Endothelial cell of umbilical vein (primary cell): ENCODE results near the genes GRIP2 and RBSN.

GRCh38 chr3:14319464-14320060, 82.8 kb upstream of the SLC6A6 start:
- PRO-cap = no peak
CAGE:
- cytosol, long polyA minus RNA = no peak
- cytosol, long polyA plus RNA = no peak
- long polyA plus RNA = no peak
- nucleus, long polyA minus RNA = no peak
- nucleus, long polyA plus RNA = no peak

- PRO-cap = no peak
CAGE:
- cytosol, long polyA minus RNA = no peak
- cytosol, long polyA plus RNA = no peak
- long polyA plus RNA = no peak
- nucleus, long polyA minus RNA = no peak
- nucleus, long polyA plus RNA = no peak
Observed at GRCh38 chr3:14351913-14352500, 50.4 kb upstream of the SLC6A6 start.

GRCh38 chr3:14413486-14414055, 11.2 kb downstream of the SLC6A6 start:
- PRO-cap = no peak
CAGE:
- cytosol, long polyA minus RNA = no peak
- cytosol, long polyA plus RNA = no peak
- long polyA plus RNA = no peak
- nucleus, long polyA minus RNA = no peak
- nucleus, long polyA plus RNA = no peak

DNA sequence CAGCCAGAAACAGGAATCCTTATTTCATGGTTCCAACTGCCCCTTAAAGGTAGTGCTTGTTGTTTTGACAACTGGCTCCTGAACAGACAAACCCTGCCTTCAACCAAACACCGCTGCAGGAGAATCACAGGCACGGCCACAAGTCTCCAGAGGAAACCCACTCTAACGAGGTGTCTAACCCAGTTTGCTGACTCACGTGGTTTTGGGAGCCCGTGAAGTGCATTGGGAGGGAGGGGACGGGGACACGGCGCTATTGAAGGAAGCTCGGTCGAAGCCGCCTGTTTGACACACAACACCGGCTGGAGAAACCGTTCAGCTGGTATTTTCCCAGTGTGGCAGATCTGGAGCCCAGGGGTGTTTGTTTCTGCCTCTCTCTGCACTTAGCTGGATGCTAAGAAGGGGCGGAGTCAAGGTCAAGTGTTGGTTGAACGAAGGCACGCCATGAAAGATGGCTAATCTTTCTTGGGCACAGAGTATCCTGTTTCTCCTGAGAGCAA, 22.3 kb downstream of the SLC6A6 start:
- PRO-cap = no peak
CAGE:
- cytosol, long polyA minus RNA = no peak
- cytosol, long polyA plus RNA = no peak
- long polyA plus RNA = no peak
- nucleus, long polyA minus RNA = no peak
- nucleus, long polyA plus RNA = no peak

- PRO-cap = no peak
CAGE:
- cytosol, long polyA minus RNA = no peak
- cytosol, long polyA plus RNA = no peak
- long polyA plus RNA = no peak
- nucleus, long polyA minus RNA = no peak
- nucleus, long polyA plus RNA = no peak
Observed at GRCh38 chr3:14460559-14461150, 58.2 kb downstream of the SLC6A6 start.

GRCh38 chr3:14539869-14540543, at the start of gene GRIP2:
GRIP2 (minus strand) TSS chr3:14540342.
- PRO-cap = no peak
CAGE:
- cytosol, long polyA minus RNA = no peak
- cytosol, long polyA plus RNA = no peak
- long polyA plus RNA = no peak
- nucleus, long polyA minus RNA = no peak
- nucleus, long polyA plus RNA = no peak

- PRO-cap = bidirectional peak, plus-strand start at chr3:14804451, minus-strand start at chr3:14804346
CAGE:
- cytosol, long polyA minus RNA = no peak
- cytosol, long polyA plus RNA = no peak
- long polyA plus RNA = no peak
- nucleus, long polyA minus RNA = no peak
- nucleus, long polyA plus RNA = no peak
Observed at GRCh38 chr3:14804216-14804685, 14.5 kb upstream of the FGD5 start.

DNA sequence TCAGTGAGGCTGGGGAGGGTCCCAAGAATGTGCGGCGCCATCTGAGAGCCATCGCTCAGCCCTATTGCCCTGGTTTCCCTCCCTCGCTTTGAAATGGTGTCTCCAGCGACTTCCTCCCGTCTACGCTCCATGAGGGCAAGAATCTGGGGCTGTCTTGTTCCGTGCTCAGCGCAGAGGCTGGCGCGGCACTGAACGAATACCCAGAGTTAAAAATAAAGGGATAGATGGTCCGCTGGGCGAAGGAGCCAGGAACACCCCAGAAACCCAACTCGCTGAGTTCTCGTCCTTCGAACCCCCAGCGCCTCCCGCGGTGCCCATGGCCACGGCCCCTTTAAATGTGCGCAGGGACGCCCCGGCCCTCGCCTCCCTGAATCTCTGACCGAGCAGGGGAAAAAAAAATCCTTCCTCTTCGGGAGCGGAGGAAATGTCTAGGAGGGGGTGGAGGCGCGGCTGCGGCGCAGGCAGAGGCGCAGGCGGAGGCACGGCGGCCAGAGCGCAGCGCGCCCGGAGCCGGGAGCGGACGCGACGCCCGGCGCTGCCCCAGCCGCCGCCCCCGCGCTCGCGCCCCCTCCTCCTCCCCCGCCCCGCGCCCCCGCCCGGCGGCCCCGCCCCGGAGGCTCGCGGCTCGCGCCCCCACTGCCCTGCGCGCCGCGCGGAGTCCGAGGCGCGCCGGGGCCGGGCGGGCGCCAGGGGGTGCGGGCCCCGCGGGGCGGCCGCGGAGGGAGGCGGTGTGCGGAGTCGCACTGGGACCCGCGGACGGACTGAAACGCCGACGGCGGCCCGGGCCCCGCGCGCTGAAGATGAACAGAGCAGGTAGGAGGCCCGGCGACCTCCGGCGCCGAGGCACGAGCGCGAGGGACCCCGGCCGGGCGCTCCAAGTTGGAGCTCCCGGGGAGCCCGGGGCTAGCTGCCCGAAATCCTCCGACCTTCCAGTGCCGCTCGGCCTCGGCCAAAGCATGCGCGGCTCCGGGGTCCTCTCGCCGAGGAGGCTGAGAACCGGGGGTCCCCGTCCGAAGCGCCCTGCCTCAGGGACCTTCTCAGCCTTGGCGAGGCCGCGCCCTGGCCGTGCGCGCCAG, 8.4 kb upstream of the FGD5 start:
- PRO-cap = bidirectional peak, plus-strand start at position 491 of the sequence, minus-strand start at position 307 of the sequence; bidirectional peak, plus-strand start at position 636 of the sequence, minus-strand start at position 561 of the sequence
CAGE:
- cytosol, long polyA minus RNA = no peak
- cytosol, long polyA plus RNA = start-site peak on the plus strand centred at position 675 of the sequence, 55 bp wide, 22 and 58 reads in 2 replicates
- long polyA plus RNA = start-site peak on the plus strand centred at position 695 of the sequence, 103 bp wide, 377 and 183 reads in 2 replicates
- nucleus, long polyA minus RNA = start-site peak on the plus strand centred at position 689 of the sequence, 109 bp wide, 580 reads
- nucleus, long polyA plus RNA = start-site peak on the plus strand centred at position 697 of the sequence, 99 bp wide, 71 and 92 reads in 2 replicates

- PRO-cap = no peak
CAGE:
- cytosol, long polyA minus RNA = start-site peak on the plus strand at chr3:14819258-14819321, 17 reads; start-site peak on the plus strand at chr3:14819457-14819497, 7 reads; start-site peak on the plus strand at chr3:14819558-14819603, 7 reads
- cytosol, long polyA plus RNA = no peak
- long polyA plus RNA = no peak
- nucleus, long polyA minus RNA = start-site peak on the plus strand at chr3:14819203-14819475, 255 reads
- nucleus, long polyA plus RNA = no peak
Observed at GRCh38 chr3:14819208-14819884, 584 bp downstream of the FGD5 start.

- PRO-cap = no peak
CAGE:
- cytosol, long polyA minus RNA = no peak
- cytosol, long polyA plus RNA = no peak
- long polyA plus RNA = no peak
- nucleus, long polyA minus RNA = no peak
- nucleus, long polyA plus RNA = no peak
Observed at GRCh38 chr3:14819939-14820532, 1.3 kb downstream of the FGD5 start.

GRCh38 chr3:14833593-14833964, 14.8 kb downstream of the FGD5 start:
- PRO-cap = no peak
CAGE:
- cytosol, long polyA minus RNA = no peak
- cytosol, long polyA plus RNA = no peak
- long polyA plus RNA = no peak
- nucleus, long polyA minus RNA = no peak
- nucleus, long polyA plus RNA = no peak

- PRO-cap = no peak
CAGE:
- cytosol, long polyA minus RNA = no peak
- cytosol, long polyA plus RNA = no peak
- long polyA plus RNA = no peak
- nucleus, long polyA minus RNA = no peak
- nucleus, long polyA plus RNA = no peak
Observed at GRCh38 chr3:14849895-14850360, 31.2 kb downstream of the FGD5 start.

DNA sequence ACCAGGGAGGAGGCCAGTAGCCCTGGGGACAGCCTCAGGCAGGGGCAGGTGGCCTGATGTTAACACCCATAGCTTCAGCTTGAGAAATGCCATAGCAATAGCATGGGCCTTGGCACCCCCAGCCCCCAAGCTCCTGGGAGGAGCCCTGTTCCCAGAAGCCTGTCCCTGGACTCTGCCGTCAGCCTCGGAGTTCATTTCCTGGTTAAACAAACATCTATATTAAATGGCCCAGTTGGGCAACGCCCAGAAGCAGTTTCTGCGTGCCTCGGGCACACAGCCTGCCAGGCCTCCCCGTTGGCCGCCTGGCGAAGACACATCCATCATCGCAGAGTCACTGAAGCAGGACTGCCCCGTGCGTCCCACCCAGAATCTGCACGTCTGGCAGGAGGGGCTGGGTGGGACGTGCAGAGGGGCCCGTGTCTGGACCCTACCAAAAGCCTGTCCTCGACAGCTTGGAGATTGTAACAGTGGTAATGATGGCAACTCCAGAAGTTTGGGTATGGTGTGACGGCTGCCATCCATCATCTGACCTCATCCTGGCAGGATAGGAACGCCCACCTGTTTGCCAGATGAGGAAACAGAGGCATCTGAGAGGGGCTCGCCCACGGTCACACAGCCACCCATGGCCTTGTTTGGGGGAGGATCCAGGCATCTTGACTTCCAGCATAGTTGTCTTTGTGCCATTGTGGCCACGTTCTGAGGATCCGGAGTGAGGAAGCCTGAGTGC, 58.4 kb downstream of the FGD5 start:
- PRO-cap = no peak
CAGE:
- cytosol, long polyA minus RNA = no peak
- cytosol, long polyA plus RNA = no peak
- long polyA plus RNA = no peak
- nucleus, long polyA minus RNA = no peak
- nucleus, long polyA plus RNA = no peak

GRCh38 chr3:14879056-14879824, 60.5 kb downstream of the FGD5 start:
- PRO-cap = no peak
CAGE:
- cytosol, long polyA minus RNA = no peak
- cytosol, long polyA plus RNA = no peak
- long polyA plus RNA = no peak
- nucleus, long polyA minus RNA = no peak
- nucleus, long polyA plus RNA = no peak

DNA sequence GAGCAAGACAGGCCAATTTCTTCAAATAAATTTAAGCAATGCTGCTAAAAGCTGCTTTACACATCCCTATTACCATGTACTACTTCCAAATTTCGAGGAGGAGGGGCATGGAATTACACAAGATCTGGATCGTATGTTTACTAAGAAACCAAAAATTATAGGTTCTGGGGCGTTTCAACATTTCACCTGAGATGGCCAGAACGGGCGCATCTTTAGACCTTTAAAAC, 662 bp upstream of the NR2C2 start:
- PRO-cap = no peak
CAGE:
- cytosol, long polyA minus RNA = no peak
- cytosol, long polyA plus RNA = no peak
- long polyA plus RNA = no peak
- nucleus, long polyA minus RNA = no peak
- nucleus, long polyA plus RNA = no peak

DNA sequence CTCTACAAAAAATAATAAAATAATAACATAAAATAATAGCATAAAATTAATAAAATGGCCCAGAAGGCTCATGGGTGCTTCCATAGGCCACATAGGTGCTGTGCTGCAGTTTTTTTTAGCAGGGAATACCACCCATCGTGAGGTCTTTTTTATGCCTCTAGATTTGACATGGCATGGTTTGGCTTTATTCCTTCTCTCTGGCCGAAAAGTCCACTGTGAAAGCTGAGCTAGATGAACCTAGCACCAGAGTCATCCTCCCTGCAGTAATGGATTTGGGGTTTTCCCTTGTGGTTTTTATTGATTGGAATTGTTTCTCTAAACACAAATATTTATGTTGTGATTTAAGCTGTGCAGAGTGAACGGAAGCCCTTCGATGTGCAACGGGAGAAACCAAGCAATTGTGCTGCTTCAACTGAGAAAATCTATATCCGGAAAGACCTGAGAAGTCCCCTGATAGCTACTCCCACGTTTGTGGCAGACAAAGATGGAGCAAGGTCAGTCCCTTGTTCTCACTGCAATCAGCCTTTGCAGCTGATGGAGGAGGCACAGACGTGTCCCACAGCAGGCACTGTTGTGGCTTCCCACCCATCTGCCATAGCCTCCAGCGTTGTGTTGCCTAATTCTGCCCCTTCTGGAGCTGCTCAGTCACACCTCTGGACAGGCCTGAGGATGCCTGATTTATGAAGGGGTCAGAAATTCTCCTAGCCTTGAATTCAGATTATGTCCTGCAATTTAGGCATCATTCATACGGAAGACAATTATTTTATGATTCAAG, 42.1 kb downstream of the MRPS25 start:
- PRO-cap = no peak
CAGE:
- cytosol, long polyA minus RNA = no peak
- cytosol, long polyA plus RNA = no peak
- long polyA plus RNA = no peak
- nucleus, long polyA minus RNA = no peak
- nucleus, long polyA plus RNA = no peak

DNA sequence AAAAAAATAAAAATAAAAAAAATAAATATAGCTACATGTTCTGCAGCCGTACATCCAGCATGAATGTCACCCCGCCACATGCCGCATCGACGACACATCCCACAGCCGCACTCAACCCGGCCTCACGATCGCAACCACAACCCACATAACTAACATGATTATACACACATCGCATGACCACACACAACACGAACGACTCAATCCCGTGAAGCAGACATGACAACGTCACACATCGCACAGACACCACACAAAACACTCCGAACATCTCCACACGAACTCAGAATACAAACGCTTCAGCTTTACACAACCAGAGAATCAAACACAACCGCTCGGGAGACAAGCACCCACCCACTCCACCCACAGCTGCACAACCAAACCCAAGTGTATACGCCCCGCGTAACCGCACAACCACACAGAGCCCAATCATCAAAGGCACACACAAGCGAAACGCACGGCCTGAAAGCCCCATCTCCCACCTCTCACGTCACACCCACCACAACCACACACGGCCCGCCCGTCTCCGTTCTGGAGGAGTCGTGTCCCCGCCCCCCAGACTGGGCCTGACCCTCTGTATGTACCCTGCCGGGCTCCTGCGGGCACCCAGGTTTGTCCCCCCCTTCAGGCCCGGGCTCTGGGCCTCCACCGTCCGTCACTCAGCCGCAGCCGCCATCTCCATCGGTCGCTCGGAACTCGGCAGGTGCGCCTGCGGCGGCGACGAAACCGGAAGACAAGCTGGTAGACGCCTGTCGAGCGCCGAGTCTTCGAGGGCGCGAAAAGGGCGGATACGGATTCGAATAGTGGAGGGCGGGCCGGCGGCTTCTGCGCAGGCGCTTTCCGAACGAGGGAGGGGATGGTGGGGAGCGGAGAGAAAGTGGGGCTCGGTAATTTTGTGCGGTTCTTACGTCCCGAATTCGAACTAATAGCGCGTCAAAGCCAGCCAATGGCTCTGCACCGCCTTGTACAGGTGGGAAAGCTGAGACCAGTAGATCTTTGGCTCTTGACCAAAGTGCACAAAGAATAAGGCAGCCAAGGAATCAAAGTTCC, at the start of gene RBSN:
Gene RBSN, minus strand, starts transcription at position 692 of the 1,044 bp plus-strand sequence.
- PRO-cap = bidirectional peak, plus-strand start at position 435 of the sequence, minus-strand start at position 414 of the sequence; bidirectional peak, plus-strand start at position 846 of the sequence, minus-strand start at position 681 of the sequence
CAGE:
- cytosol, long polyA minus RNA = no peak
- cytosol, long polyA plus RNA = start-site peak on the minus strand centred at position 688 of the sequence, 151 bp wide, 90 and 122 reads in 2 replicates
- long polyA plus RNA = no peak
- nucleus, long polyA minus RNA = start-site peak on the minus strand centred at position 356 of the sequence, 59 bp wide, 24 reads; start-site peak on the minus strand centred at position 681 of the sequence, 14 bp wide, 141 reads
- nucleus, long polyA plus RNA = start-site peak on the minus strand centred at position 685 of the sequence, 22 bp wide, 176 and 114 reads in 2 replicates

DNA sequence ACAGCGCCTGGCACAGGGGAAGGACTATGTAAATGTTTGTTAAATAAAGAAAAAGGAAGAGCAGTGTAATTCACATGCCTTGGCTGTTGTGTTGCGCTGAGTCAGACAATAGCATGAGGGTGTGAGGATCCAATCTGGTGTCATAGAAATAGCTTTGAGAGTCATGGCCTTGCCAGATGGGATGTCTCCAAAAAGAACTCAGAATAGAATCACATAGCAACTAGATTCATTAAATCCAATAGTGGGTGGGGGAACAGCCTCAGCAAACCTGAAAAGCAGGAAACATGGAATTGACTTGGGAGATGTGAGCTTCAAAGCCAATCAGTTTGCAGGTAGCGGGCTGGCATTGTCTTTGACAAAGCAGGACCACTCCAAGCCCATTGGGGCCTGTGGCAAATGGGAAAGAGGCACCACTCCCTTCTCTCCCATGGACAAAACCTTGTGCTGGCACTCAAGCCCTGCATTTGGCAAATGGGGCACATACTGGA, 4.0 kb upstream of the RBSN start:
- PRO-cap = no peak
CAGE:
- cytosol, long polyA minus RNA = no peak
- cytosol, long polyA plus RNA = no peak
- long polyA plus RNA = no peak
- nucleus, long polyA minus RNA = no peak
- nucleus, long polyA plus RNA = no peak

GRCh38 chr3:15287271-15288401, 44.8 kb downstream of the SH3BP5 start:
- PRO-cap = no peak
CAGE:
- cytosol, long polyA minus RNA = no peak
- cytosol, long polyA plus RNA = no peak
- long polyA plus RNA = no peak
- nucleus, long polyA minus RNA = no peak
- nucleus, long polyA plus RNA = no peak

DNA sequence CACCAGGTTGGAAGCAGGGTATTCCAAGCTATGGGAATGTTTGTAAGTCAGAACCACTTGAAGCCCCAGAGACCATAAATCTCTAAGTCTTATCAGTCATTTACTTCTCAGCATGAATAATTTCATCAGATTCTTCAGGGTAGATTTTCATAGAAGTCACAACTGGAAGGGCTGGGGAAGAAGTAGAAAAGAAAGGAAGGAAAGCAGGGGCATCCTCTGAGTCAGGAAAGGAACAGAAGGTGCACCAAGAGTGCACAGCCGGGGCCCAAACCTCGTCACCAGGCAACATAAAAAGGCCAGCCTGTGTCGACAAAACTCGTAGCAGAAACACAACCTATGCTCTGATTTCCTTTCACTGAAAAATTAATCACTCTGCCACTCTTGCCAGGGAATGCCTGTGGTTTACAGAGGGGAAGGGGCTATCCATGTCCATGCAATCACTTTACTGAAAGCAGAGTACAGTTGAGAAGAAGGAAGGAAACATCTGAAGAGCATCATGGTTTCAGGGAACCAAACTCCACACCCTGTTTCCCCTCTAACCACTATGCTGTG, 40.6 kb downstream of the SH3BP5 start:
- PRO-cap = no peak
CAGE:
- cytosol, long polyA minus RNA = no peak
- cytosol, long polyA plus RNA = no peak
- long polyA plus RNA = no peak
- nucleus, long polyA minus RNA = no peak
- nucleus, long polyA plus RNA = no peak